Panc1 (cell line): ENCODE results near the genes EPHB4, ACHE and MUC17.

DNA sequence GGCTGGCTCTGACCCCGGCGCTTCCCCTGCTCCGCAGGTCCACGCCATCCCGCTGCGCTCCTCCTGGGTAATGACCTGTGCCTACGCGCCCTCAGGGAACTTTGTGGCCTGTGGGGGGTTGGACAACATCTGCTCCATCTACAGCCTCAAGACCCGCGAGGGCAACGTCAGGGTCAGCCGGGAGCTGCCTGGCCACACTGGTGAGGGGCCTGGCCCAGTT, 3.8 kb downstream of the GNB2 start:
- RRBS, 2 experiments = no CpG with 5 or more reads among the region's 12 CpGs

DNA sequence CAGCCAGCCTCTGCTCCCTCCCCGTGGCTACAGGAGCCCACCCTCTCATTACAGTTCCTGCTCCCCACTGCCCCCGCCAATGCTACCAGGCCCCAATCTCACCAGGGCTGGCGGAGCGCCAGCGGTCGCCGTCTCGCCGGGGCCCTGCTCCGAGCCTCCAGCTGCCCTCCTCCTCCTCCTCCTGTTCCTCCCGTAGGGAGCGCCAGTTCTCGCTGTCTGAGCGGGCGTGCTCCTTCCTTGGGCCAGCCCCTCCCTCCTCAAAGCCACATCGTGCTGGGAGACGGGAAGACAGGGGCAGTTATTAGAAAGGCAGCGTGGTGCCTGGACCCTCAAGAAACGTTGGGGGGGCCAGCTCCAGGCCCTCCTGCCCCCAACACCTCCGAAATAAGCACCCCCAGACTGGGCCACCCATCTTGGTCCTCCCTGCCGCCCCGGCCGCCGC, 7.5 kb downstream of the GIGYF1 start:
- RRBS, 2 experiments = no CpG with 5 or more reads among the region's 24 CpGs

GRCh38 chr7:100692418-100693350, 1.4 kb downstream of the GIGYF1 start:
- RRBS, 2 experiments = no CpG with 5 or more reads among the region's 19 CpGs

DNA sequence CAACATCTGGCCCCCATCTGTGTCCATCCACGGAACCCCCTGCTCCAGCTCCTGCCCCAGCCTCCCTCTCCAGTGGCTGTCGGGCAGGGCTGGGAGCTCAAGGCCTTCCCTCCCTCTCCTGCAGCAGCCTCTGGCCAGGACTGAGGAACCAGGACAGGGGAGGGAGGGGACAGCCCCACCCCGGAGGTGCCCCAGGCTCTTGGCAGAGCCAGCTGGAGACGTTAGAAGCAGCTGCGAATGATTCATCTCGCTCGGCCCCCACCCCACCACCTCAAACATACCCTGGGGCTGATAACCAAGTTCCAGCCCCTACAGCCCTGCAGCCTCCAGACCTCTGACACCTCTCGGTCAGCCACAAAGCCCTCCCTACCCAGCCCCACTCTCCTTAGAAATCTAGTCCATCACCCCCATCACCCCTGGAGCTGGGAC, 25.2 kb downstream of the EPHB4 start:
- RRBS, 2 experiments = no CpG with 5 or more reads among the region's 8 CpGs

- RRBS, 2 experiments = 95% methylated on average over 19 to 25 of the region's 43 CpGs
Measured at GRCh38 chr7:100822163-100823113, 4.9 kb downstream of the EPHB4 start.

DNA sequence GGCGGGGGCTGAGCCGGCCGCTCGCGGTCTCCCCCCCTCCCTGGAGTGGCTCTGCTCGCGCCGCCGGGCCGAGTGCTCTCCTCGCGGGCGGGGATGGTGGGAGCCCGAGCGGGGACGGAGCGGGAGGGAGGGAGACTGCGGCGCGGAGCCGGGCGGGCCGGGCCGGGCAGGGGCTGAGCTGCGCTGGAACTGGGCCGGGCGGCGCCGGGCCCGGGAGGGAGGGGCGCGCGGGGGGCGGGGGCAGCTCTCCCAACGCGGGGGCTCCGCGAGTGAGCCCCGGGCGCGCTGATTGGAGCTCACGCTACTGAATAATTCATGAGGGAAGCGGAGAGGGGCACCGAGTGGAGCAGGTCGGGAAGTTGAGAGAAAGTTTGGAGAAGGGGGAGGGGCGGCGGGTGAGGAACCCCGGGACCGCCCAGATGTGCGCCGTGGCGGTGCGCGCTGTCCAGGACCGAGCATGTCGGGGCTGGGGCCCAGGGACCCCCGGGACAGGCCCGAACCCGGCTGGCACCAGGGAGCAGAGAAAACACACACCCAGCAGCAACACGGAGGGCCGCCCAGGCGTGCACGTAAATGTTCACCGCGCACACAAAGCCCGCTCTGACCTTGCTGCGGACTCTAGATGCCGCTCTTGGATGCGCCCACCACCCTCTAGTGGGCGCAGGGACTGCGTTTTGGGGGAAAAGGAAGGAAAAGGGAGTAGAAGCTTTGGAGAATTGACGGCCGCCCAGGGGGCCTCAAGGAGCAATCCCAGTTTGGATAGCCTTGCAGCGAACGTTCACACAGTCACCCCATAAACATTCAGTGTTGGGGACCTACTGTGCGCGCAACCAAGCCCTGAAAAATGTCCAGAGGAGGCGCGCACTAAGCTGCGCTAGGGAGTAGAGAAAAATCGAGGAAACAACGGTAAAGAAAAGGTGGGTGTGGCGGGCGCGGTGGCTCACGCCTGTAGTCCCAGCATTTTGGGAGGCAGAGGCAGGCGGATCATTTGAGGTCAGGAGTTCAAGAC, at the start of gene EPHB4:
TSS of gene EPHB4 (minus strand) at position 191 of the 1,009 bp plus-strand sequence.
- RRBS, 2 experiments = 2 to 4% methylated on average over 38 to 41 of the region's 87 CpGs

DNA sequence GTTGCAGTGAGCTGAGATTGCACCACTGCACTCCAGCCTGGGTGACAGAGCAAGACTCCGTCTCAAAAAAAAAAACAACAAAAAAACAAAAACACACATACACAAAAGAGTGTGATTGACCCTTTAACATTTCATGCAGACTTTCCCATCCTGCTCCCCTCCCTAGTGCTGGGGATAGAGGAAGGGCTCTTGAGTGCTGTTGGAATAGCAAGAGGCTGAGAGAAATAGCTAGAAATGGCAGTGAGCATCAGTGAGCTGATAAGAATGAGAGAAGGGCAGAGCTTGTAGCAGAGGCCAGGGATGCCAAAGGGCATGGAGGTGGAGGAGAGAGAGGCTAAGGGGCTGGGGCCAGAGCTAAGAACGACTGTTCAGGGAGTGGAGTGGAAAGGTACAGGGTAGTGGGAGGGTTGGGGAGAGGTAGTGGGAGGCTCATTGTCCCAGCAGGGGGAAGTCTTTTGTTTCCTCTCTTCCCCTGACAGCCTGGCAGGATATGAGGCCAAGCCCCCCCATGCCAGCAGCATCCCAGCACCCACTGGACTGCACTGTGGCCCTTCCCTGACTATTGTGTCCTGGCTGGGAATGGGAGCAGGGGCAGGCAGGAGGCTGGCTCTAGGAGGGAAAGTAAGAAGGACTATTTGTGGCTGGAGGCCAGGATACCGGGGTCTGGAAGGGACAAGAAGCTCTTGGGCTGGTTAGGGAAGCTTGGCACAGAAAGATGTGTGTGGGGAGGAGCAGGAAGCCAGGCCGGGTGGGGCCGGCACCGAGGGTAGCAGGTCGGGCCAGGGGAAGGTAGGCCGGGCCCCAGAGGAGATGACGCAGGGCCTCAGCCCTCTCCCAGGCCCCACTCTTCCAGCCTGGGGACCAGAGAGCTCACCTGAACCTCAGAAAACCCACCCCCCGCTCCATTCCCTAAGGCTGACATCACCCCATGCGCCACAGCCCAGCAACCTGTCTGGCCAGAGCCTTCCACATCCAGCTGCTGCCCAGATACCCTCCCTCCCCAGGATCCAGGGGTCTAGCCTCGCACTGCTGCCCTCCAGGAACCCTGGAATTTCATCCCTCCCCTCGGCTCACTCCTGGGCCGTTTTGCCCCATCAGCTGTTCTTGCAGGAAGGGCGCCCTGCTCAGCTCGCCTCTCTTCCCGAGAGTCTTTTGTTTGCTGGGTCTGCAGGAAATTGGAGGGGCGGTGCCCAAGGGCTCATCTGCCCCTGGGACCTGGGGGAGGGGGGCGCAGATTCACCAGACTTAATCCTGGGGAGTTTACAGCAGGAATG, 8.7 kb upstream of the EPHB4 start:
- RRBS, 2 experiments = 42 to 56% methylated on average over 5 to 6 of the region's 19 CpGs

DNA sequence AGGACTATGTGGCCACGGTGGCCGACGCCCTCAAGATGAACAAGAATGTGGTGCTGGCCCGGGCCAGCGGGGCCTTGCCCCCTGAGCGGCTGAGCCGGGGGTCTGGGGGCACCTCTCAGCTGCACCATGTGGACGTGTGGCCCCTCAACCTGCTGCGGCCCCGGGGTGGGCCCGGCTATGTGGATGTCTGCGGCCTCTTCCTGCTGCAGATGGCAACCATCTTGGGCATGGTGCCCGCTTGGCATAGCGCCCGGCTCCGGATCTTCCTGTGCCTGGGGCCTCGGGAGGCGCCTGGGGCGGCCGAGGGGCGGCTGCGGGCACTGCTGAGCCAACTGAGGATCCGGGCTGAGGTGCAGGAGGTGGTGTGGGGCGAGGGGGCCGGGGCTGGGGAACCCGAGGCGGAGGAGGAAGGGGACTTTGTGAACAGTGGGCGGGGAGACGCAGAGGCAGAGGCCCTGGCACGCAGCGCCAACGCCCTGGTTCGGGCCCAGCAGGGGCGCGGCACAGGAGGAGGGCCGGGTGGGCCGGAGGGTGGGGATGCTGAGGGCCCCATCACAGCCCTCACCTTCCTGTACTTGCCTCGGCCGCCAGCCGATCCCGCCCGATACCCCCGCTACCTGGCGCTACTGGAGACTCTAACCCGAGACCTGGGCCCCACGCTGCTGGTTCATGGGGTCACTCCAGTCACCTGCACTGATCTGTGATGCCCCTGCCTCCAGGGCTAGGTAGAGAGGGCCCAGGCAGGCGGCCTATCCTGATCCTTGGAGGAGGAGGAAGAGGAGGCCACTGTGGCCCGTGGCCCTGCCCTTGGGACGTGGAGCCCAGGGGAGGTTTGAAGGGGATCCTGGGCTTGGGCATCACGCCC, 1.1 kb upstream of the TRIP6 start:
- RRBS, 2 experiments = 68 to 77% methylated on average over 21 of the region's 50 CpGs

DNA sequence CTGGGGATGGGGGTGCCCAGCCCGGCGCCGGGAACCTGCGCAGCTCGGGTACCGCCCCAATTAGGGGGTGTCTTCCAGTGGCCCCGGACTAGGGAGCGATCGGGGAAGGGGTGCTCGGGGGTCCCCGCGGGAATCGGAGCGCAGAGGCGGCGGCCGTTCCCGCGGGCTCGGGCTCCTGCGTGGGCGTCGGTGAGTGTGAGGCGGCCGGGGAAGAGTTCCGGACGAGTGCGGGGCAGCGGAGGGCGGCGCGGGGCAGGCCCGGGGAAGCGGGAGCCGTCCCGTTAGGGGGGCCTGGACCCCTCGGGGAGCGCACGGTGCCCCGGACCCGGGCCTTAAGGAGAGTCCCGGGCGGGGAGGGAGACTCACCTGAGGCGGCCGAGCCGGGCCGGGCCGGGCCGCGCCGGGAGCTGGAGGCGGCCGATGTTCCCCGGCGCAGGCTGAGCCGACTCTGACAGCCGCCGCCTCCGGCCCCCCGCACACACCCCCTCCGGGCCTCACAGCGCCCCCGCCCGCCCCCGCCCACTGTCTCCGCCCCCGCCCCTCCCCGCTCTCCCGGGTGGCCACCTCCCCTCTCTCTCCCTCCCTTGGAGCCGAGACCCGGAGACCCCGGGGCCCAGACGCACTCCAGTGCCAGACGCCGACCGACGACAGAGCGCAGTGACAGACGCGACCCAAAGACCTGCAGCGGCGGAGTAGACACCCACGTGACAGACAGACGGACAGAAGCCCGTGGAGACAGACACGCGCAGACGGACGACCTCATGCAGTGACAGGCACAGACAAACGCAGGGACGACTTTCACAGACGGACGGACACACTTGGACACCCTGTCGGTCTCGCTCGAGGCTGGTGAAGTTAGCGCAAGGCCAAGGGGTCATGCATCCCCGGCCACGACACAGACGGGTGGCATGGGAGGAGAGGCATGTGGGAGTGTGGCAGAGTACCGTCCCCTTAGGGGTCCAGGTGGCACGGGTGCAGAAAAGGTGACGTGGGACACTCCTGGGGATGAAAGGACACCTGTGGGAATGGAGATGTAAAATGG, at the start of gene ACHE:
TSS of gene ACHE (minus strand) at position 453 of the 1,042 bp plus-strand sequence.
- RRBS, 2 experiments = 2 to 6% methylated on average over 37 to 38 of the region's 103 CpGs

DNA sequence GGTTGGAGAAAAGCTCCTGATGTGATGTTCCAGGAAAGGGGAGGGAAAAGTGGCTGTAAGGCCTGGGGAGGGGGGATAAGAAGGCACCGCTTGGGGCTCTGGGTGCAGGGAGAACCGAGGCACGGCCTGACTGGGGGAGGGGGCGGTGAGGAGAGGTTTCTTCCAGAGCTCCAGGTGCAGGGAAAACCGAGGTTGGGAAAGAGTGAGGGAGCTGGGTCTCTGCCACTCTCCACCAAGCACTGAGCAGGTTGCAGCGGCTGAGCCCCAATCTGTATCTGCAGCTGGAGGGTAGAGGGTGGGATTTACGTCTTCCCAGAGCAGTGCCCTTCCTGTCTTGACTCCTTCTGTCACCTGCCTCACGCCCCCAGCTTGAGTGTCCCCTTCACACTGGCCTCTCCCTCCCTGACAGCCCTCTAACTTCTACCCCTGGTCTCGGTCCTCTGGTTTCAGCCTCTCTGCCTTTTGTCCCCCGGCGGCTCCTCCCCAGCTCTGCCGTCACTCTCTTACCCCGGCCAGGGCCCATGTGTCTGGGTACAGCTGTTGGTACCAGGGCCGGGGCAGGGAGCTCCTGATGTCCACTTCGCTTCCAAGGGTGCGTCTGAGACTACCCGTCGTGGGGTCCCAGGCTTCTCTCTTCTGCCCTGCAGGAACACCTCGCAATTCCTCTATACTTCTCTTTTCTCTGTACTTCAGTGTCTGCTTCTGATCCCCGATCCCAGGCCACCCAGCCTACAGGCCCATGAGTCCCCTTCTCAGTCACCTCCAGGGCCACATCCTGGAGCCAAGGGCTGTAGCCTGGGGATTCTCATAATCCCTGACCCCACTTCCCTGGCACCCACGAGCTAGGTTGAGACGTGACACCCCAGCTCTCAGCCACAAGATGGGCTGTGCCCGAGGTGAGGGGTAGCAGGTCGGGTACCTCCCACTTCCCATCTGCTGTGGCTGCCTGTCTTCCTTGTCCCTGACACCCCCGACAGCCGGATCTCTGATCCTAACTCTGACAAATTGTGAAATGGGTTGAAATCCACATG, 689 bp downstream of the MUC3A start:
- RRBS, 2 experiments = 16 to 78% methylated on average over 2 to 4 of the region's 26 CpGs

DNA sequence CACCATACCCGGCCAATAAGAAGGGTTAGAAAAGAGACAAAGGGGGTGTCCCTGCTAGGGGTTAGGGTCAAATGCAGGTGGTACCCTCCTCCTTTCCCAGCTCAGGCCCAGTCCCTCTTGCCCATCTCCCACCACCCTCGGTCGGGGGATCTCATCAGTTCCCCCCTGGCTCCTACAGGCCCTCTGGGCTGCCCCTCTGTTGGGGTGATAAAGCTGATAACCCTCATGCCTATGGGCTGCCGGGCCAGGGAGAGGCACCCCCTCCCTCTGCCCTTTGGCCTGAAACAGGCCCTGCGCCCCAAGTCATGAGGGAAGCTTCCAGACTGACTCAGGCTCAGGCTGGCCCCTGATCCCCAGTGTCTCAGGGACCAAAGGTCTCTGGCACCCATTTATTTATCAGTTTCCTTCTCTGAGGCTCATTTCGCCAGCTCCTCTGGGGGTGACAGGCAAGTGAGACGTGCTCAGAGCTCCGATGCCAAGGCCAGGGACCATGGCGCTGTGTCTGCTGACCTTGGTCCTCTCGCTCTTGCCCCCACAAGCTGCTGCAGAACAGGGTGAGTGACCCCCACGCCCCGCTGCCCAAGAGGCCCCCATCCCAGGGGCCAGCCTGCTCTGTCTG, at the start of gene MUC17:
TSS of gene MUC17 (plus strand) at position 418 of the 619 bp plus-strand sequence.
- RRBS, 2 experiments = no CpG with 5 or more reads among the region's 12 CpGs

GRCh38 chr7:101117270-101117833, 9.6 kb upstream of the SERPINE1 start:
- RRBS, 2 experiments = no CpG with 5 or more reads among the region's 7 CpGs

- RRBS, 2 experiments = no CpG with 5 or more reads among the region's 3 CpGs
Measured at GRCh38 chr7:101127448-101127951, 596 bp downstream of the SERPINE1 start.

DNA sequence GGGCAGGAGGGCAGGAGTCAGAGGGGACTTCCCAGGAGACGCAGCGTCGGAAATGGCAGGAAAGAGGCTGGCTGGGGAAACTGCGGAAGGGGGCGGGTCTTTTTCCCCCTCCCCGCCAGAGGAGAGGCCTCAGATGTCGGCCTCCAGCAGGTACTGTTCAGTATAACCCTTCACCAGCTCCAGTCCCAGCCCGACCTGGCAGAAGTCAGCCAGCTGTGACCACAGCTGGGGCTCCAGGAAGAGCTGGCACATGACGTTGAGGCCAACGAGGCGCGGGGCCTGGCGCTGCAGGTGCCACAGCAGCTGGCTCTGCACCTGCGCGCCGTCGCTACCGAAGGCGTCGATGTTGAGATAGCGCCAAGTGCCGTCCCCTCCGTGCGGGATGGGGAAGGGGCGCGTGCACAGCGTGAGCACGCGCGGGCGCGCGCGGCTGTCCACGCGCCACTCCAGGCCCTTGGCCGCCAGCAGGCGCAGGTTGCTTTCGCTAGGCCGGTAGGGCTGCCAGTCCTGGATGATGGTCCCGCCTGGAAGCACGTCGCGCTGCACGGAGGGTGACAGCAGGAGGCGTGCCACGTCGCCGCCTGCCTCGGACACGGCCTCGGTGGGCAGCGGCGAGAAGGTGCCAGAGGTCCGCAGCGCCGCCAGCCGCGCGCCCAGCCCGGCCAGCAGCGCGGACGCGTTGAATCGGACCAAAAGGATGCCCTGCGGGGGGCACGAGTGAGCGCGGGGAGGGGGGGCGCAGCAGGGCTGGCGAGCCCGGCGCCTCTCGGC, 6.8 kb upstream of the VGF start:
- RRBS, 2 experiments = 19 to 43% methylated on average over 12 of the region's 75 CpGs

GRCh38 chr7:101173909-101174677, 6.0 kb downstream of the NAT16 start:
- RRBS, 2 experiments = 45 to 62% methylated on average over 11 to 12 of the region's 38 CpGs

GRCh38 chr7:101232418-101232905, 5.1 kb downstream of the CLDN15 start:
- RRBS, 2 experiments = 22 to 33% methylated on average over 13 of the region's 39 CpGs

DNA sequence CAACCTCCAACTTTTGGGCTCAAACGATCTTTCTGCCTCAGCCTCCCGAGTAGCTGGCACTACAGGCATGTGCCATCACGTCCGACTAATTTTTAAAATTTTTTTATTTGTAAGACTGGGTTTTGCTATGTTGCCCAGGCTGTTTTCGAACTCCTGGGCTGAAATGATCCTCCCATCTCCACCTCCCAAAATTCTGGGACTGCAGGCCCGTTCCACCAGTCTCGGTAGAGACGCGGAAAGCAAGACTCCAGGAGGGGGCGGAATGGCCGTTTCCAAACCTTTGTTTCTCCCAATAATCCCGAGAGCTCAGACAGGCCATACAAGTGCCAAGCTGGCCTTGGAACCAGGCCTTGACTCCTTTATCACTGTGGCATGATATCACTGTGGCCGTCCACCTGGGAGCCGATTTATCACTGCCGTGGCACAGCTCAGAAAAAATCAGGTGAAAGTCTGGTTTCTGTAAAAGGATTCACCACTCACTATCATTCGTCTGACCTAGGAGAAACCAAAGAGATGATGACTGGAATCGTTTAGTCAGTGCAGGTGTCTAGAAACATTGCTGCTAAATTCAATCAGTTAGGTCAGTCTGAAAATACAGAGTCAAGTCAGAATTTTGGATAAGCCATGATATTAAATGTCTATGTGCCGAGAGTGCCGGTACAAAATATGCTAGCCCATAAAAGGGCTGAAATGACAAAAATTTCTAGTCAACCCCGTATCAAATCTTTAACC, 565 bp upstream of the IFT22 start:
- RRBS, 2 experiments = no CpG with 5 or more reads among the region's 20 CpGs

DNA sequence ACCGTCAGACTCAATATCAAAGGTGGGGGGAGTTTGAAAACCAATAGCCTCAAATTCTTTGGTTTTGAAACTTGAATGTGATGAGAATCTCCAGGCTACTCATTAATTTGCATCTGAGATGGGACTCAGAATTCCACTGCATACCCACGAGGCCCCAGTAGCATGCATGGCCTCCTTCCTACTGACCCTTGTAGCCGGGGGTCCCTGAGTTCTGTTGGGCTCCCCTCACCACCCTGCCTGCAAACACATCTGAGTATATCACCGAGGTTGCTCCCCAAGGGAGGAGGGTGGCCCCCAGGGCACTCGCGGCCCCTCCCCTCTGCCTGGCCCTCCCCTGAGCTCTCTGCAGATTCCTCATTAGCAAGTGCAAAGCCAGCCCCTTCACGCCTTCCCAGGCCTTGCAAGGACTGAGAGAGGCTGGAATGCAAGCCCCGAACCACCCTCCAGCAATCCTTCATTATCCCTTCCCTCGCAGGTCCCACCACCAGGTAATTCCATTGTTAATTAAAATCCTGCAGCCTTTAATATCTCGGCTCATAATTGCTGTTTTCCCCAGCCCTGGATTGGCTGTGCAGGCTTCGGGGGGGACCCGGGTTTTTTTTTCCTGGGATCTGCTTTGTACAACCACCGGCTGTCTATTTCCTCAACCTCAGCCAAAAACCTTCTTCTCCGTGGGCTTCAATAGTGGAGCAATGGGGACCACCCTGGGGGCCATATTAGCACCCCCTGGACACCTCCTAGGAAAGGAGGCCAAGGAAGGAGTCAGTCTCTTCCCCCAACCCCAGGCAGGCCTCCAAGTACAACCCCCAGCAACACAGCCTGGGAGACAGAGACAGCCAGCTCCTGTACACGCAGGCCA, 35.4 kb upstream of the MYL10 start:
- RRBS, 2 experiments = no CpG with 5 or more reads among the region's 15 CpGs

GRCh38 chr7:101688215-101688606, 59.1 kb upstream of the MYL10 start:
- RRBS, 2 experiments = under 1 to 4% methylated on average over 16 of the region's 33 CpGs

DNA sequence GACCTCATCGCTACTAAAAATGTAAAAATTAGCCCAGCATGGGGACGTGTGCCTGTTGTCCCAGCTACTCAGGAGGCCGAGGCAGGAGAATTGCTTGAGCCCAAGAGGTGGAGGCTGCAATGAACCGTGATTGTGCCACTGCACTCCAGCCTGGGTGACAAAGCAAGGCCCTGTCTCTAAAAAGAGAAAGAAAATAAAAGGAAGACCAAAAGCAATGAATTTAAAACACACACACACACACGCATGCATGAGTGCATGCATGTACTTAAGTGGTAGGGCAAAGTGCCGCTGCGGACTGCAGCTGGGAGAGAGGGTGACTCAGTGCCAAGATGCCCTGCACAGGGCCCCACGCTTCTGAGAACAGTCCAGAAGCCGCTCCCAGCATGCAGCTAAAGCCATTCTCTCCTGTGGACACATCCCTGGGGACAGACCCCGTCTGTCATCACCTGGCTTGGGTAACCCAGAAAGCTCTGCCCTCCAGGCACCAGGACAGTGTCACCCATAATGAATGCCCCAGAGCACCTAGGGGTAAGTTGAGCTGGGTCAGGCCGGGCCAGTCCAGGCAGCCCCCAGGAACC, 60.9 kb upstream of the MYL10 start:
- RRBS, 2 experiments = no CpG with 5 or more reads among the region's 11 CpGs